ENCODE data around the genes ZNF493, ZNF429, ZNF208 and ZNF726.

DNA sequence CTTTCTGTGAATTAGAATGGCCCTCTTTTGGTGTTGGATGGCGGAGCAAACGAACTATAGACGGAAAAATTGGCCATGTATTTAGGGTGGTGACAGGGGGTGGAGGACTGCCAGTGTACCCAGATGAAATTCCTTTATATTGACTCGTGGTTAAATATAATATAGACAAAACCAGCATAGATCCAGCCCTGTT, 46.9 kb upstream of the ZNF737 start:
- PRO-cap: no peak
CAGE:
- cytosol, long polyA minus RNA: no peak
- cytosol, long polyA plus RNA: no peak
- long polyA plus RNA: no peak
- nucleus, long polyA minus RNA: no peak
- nucleus, long polyA plus RNA: no peak

- PRO-cap: no peak
CAGE:
- cytosol, long polyA minus RNA: no peak
- cytosol, long polyA plus RNA: no peak
- long polyA plus RNA: no peak
- nucleus, long polyA minus RNA: no peak
- nucleus, long polyA plus RNA: no peak
These were observed 28.5 kb upstream of the ZNF66 start for GRCh38 chr19:20747494-20748118.

DNA sequence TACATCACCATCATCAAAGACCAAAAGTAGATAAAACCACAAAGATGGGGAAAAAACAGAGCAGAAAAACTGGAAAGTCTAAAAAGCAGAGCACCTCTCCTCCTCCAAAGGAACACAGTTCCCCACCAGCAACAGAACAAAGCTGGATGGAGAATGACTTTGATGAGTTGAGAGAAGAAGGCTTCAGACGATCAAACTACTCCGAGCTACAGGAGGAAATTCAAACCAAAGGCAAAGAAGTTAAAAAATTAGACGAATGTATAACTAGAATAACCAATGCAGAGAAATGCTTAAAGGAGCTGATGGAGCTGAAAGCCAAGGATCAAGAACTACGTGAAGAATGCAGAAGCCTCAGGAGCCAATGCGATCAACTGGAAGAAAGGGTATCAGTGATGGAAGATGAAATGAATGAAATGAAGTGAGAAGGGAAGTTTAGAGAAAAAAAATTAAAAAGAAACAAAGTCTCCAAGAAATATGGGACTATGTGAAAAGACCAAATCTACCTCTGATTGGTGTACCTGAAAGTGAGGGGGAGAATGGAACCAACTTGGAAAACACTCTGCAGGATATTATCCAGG, 32.7 kb downstream of the ZNF66 start:
- PRO-cap: no peak
CAGE:
- cytosol, long polyA minus RNA: no peak
- cytosol, long polyA plus RNA: no peak
- long polyA plus RNA: no peak
- nucleus, long polyA minus RNA: no peak
- nucleus, long polyA plus RNA: no peak

DNA sequence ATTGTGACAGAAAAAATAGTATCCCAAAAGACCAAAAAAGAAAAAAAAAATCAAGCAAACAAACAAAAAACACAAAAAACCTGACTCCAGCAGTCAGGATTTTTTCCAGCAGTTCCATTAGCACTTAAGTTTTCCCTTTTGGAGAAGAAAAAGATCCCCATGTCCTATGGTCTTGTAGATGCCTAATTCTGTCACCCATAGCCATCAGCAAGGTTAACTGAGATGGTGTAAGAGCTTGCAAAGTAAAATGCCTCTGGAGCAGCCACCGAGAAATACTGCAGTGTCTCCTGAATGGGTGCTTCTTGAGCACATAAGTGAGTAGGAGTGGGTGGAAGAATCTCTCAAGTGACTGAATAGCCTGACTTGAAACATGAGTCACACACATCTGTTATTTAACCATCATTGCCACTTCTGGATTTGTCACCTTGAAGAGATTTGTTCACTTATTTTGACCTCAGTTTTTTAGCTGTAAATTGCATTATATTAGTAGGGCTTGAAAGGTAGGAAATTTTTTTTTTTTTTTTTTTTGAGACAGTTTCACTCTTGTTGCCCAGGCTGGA, 2.3 kb downstream of the ZNF714 start:
- PRO-cap: no peak
CAGE:
- cytosol, long polyA minus RNA: no peak
- cytosol, long polyA plus RNA: no peak
- long polyA plus RNA: no peak
- nucleus, long polyA minus RNA: no peak
- nucleus, long polyA plus RNA: no peak

GRCh38 chr19:21197562-21198023, 55.8 kb downstream of the ZNF431 start:
- PRO-cap: no peak
CAGE:
- cytosol, long polyA minus RNA: no peak
- cytosol, long polyA plus RNA: no peak
- long polyA plus RNA: no peak
- nucleus, long polyA minus RNA: no peak
- nucleus, long polyA plus RNA: no peak

- PRO-cap: unidirectional peak, plus-strand start at chr19:21397133
CAGE:
- cytosol, long polyA minus RNA: no peak
- cytosol, long polyA plus RNA: no peak
- long polyA plus RNA: no peak
- nucleus, long polyA minus RNA: start-site peak on the plus strand at chr19:21397152-21397161, 53 reads
- nucleus, long polyA plus RNA: start-site peak on the plus strand at chr19:21397090-21397168, 78 and 35 reads in 2 replicates
These were observed at the start of gene ZNF493 for GRCh38 chr19:21396834-21397998. Gene ZNF493 (plus strand): TSS chr19:21397133.

DNA sequence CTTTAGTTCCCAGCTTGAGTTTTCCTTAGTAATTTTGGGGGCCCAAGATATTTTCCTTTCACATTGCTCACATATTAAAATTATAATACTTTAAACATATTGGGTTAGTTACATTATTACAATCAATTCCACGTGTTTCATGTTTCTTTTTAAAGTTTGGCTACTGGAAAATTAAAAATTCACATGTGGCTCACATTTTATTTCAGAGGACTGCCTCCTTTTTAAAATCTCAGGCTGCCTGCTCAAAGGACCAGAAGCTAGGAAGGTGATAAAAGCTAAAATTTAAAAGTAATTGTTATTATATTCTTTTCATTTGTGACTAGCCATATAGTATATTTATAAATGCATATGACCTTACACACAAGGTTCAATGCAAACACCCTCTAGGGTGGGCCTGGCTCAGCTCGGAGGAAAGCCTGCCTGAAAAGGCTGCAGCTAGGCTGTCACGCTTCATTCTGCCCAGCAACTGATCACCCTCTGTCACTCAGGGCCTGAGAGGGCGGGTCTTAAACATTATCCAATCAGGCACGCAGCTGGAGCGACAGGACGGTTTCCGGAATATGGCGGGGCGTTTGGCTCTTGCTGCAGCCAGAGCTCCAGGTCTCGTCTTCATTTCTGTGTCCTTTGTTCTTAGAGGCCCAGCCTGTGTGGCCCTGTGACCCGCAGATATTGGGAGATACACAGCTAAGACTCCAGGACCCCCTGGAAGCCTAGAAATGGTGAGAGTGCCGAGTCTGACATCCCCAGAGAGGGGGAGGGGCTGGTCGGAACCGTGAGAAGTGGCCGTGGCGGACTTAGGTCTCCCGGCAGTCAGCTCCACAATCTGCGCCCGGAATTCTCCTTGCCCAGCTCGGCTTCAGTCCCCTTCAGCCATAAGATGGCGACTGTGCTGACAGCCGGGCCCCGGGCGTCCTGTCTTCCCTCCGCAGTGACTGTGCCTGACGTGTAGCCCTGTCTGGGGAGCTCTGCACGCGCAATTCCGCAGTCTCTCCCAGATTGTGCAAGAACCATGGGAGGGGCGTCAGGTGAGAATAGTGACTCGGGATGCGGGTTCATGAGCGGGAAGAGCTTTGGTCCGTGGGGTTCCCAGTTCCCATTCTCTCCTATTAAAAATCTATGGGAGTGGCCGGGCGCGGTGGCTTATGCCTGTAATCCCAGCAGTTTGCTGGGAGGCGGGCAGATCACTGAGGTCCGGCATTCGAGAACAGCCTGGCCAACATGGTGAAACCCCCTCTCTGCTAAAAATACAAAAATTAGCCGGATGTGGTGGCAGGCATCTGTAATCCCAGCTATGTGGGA, at the start of gene ZNF429:
TSS of gene ZNF429 (plus strand) at position 547 of the 1,299 bp plus-strand sequence.
- PRO-cap: unidirectional peak, plus-strand start at position 547 of the sequence; bidirectional peak, plus-strand start at position 869 of the sequence, minus-strand start at position 914 of the sequence; bidirectional peak, plus-strand start at position 1,148 of the sequence, minus-strand start at position 1,108 of the sequence
CAGE:
- cytosol, long polyA minus RNA: no peak
- cytosol, long polyA plus RNA: no peak
- long polyA plus RNA: no peak
- nucleus, long polyA minus RNA: no peak
- nucleus, long polyA plus RNA: no peak

- PRO-cap: no peak
CAGE:
- cytosol, long polyA minus RNA: no peak
- cytosol, long polyA plus RNA: no peak
- long polyA plus RNA: no peak
- nucleus, long polyA minus RNA: no peak
- nucleus, long polyA plus RNA: no peak
These were observed 932 bp downstream of the ZNF429 start for GRCh38 chr19:21506355-21506713.

GRCh38 chr19:21586175-21586556, 80.8 kb downstream of the ZNF429 start:
- PRO-cap: no peak
CAGE:
- cytosol, long polyA minus RNA: no peak
- cytosol, long polyA plus RNA: no peak
- long polyA plus RNA: no peak
- nucleus, long polyA minus RNA: no peak
- nucleus, long polyA plus RNA: no peak

- PRO-cap: no peak
CAGE:
- cytosol, long polyA minus RNA: no peak
- cytosol, long polyA plus RNA: no peak
- long polyA plus RNA: no peak
- nucleus, long polyA minus RNA: no peak
- nucleus, long polyA plus RNA: no peak
These were observed 95.4 kb downstream of the ZNF429 start for GRCh38 chr19:21600743-21601176.

DNA sequence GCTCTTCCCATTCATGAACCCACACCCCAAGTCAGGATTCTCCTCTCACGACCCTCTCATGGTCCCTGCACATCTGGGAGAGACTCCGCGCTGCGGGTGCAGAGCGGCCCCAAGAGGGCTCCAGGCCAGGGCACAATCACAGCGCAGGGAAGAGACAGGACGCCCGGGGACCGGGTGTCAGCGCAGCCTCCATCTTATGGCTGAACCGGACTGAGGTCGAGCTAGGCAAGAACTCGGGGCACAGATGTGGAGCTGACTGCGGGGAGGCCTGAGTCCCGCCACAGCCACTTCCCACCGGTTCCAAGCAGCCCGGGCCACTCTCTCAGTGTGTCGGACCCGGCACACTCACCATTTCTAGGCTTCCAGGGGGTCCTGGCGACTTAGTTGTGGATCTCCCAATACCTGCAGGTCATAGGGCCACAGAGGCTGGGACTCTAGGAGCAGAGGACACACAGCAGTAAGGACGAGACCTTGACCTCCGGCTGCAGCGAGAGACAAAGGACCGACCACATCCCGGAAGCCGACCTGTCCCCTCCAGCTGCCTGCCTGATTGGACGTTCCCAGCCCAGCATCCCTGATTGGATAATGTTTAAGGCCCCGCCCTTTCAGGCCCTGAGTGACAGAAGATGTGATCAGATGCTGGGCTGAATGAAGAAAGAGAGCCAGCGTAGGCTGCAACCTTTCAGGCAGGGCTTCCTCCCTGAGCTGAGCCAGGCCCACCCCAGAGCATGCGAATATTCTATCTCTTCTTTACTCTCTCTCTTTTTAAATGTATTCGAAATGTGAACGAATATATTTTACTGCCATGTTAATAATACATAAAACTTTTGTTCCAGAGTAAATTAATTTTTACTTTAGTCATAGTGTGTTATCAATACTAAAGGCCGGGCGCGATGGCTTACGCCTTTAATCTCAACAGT, at the start of gene ZNF208:
TSS of gene ZNF208 (minus strand) at position 501 of the 920 bp plus-strand sequence.
- PRO-cap: no peak
CAGE:
- cytosol, long polyA minus RNA: no peak
- cytosol, long polyA plus RNA: no peak
- long polyA plus RNA: no peak
- nucleus, long polyA minus RNA: no peak
- nucleus, long polyA plus RNA: no peak

DNA sequence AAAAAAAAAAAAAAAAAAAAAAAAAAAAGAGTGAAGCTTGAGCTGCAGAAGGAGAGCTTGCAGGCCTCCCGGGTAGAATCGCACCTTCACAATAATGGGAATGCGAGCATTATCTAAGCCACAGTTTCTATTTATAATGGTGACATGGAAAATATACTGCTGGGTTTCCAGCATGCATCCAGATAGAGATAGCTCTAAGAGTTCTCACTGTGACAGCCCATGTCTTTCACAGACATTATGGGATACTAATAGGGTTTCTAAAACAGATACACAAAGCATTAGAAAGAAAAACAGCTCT, 15.0 kb downstream of the ZNF91 start:
- PRO-cap: no peak
CAGE:
- cytosol, long polyA minus RNA: no peak
- cytosol, long polyA plus RNA: no peak
- long polyA plus RNA: no peak
- nucleus, long polyA minus RNA: no peak
- nucleus, long polyA plus RNA: no peak

- PRO-cap: no peak
CAGE:
- cytosol, long polyA minus RNA: no peak
- cytosol, long polyA plus RNA: no peak
- long polyA plus RNA: no peak
- nucleus, long polyA minus RNA: no peak
- nucleus, long polyA plus RNA: no peak
These were observed 5.5 kb upstream of the ZNF726 start for GRCh38 chr19:23909215-23909508.

- PRO-cap: bidirectional peak, plus-strand start at chr19:23914892, minus-strand start at chr19:23914680; bidirectional peak, plus-strand start at chr19:23915199, minus-strand start at chr19:23915190
CAGE:
- cytosol, long polyA minus RNA: start-site peak on the plus strand at chr19:23914867-23914920, 12 reads
- cytosol, long polyA plus RNA: no peak
- long polyA plus RNA: no peak
- nucleus, long polyA minus RNA: no peak
- nucleus, long polyA plus RNA: no peak
These were observed at the start of gene ZNF726 for GRCh38 chr19:23914551-23915616. Gene ZNF726 (plus strand): TSS chr19:23914886.

GRCh38 chr19:23957457-23958261, 43.0 kb downstream of the ZNF726 start:
- PRO-cap: no peak
CAGE:
- cytosol, long polyA minus RNA: no peak
- cytosol, long polyA plus RNA: no peak
- long polyA plus RNA: no peak
- nucleus, long polyA minus RNA: no peak
- nucleus, long polyA plus RNA: no peak

- PRO-cap: bidirectional peak, plus-strand start at chr19:27793492, minus-strand start at chr19:27793352; bidirectional peak, plus-strand start at chr19:27793697, minus-strand start at chr19:27793699
CAGE:
- cytosol, long polyA minus RNA: start-site peak on the plus strand at chr19:27793463-27793481, 20 reads
- cytosol, long polyA plus RNA: no peak
- long polyA plus RNA: start-site peak on the minus strand at chr19:27793352-27793420, 107 and 63 reads in 2 replicates; start-site peak on the plus strand at chr19:27793457-27793473, 80 and 77 reads in 2 replicates; start-site peak on the minus strand at chr19:27793678-27793705, 71 and 25 reads in 2 replicates
- nucleus, long polyA minus RNA: start-site peak on the minus strand at chr19:27793050-27793109, 28 reads; start-site peak on the minus strand at chr19:27793241-27793414, 230 reads; start-site peak on the plus strand at chr19:27793452-27793464, 63 reads; start-site peak on the minus strand at chr19:27793691-27793705, 77 reads
- nucleus, long polyA plus RNA: start-site peak on the minus strand at chr19:27793377-27793420, 31 and 48 reads in 2 replicates; start-site peak on the plus strand at chr19:27793452-27793472, 52 and 76 reads in 2 replicates; start-site peak on the minus strand at chr19:27793676-27793711, 23 and 28 reads in 2 replicates
These were observed 1419.7 kb downstream of the UQCRFS1 start for GRCh38 chr19:27793013-27793820.

GRCh38 chr19:28542753-28543345, 670.1 kb downstream of the UQCRFS1 start:
- PRO-cap: no peak
CAGE:
- cytosol, long polyA minus RNA: no peak
- cytosol, long polyA plus RNA: no peak
- long polyA plus RNA: no peak
- nucleus, long polyA minus RNA: no peak
- nucleus, long polyA plus RNA: no peak

GRCh38 chr19:29405656-29406106, 120.1 kb upstream of the VSTM2B start:
- PRO-cap: no peak
CAGE:
- cytosol, long polyA minus RNA: no peak
- cytosol, long polyA plus RNA: no peak
- long polyA plus RNA: no peak
- nucleus, long polyA minus RNA: no peak
- nucleus, long polyA plus RNA: no peak

- PRO-cap: no peak
CAGE:
- cytosol, long polyA minus RNA: no peak
- cytosol, long polyA plus RNA: no peak
- long polyA plus RNA: no peak
- nucleus, long polyA minus RNA: no peak
- nucleus, long polyA plus RNA: no peak
These were observed 2.6 kb upstream of the PLEKHF1 start for GRCh38 chr19:29662338-29663399.

DNA sequence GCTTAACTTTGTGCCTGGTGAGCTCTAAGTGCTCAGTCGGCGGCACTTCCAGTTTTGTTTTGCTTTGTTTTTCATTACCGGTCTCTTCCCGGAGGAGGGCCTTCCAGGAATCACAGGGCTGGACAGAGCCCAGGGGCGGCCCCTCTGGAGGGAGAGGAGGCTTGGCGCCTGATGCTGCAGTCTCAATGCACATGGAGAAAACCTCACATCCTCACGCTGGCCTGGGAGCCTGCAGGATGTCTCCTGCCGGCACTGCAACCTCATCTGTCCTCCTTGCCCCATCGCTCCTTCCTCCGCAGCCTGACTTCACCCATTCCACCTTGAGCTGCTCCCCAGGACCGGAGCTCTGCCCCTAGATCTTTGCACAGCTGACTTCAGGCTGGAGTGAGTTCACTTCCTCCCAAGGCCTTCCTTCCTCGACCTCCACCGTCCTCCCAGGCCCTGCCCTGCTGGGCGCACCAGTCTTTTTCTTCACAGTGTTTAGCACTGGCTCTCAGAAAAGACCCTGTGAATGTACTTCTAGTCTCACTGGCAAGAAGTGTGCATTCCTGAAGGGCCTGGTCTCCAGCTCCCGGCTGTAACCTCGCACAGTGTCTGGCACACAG, 1.6 kb downstream of the PLEKHF1 start:
- PRO-cap: bidirectional peak, plus-strand start at position 208 of the sequence, minus-strand start at position 56 of the sequence; unidirectional peak, minus-strand start at position 386 of the sequence
CAGE:
- cytosol, long polyA minus RNA: no peak
- cytosol, long polyA plus RNA: no peak
- long polyA plus RNA: no peak
- nucleus, long polyA minus RNA: no peak
- nucleus, long polyA plus RNA: no peak

Data from endothelial cell of umbilical vein (primary cell).